Measurements from ENCODE around the genes UHRF2 and DMAC1.

- PRO-cap: no peak
- RRBS: no CpG with 5 or more reads among the region's 4 CpGs
Measured at GRCh38 chr9:5133882-5134156, 51.6 kb downstream of the INSL6 start.

- PRO-cap: no peak
- RRBS: no CpG with 5 or more reads among the region's 38 CpGs
Measured at GRCh38 chr9:5339076-5339676, 500 bp downstream of the RLN1 start.

- PRO-cap: no peak
- RRBS: no CpG with 5 or more reads among the region's 6 CpGs
Measured at GRCh38 chr9:5488465-5489061, 21.8 kb upstream of the PDCD1LG2 start.

GRCh38 chr9:5628484-5629046 is 342 bp upstream of the RIC1 start:
- PRO-cap: bidirectional peak, plus-strand start at chr9:5629109, minus-strand start at chr9:5628991
- RRBS: 2% methylated on average over 26 of the region's 53 CpGs

GRCh38 chr9:5833322-5833679 is 384 bp upstream of the ERMP1 start:
- PRO-cap: no peak
- RRBS: no CpG with 5 or more reads among the region's 6 CpGs

- PRO-cap: no peak
- RRBS: 83% methylated on average over 2 of the region's 17 CpGs
Measured at GRCh38 chr9:5841526-5842441, 8.9 kb upstream of the ERMP1 start.

DNA sequence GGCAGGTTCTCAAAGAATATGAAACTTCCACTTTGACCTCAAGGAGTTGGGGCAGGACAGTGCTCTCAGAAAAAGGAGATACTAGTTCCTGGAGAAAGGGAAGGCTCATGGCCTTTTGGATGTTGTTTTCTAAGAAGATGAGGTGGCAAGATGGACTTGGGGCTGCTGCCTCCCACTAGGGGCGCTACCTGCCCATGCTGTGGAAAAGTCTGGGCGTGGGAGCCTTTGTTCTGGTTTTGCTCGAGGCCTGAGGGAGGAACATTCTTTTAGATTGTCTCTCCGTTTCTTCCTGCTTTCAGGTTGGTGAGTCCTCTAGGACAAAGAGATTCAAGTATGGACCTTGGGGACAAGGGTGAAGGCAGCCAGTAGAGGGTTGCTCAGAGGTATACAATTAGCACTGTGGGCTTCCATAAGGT is 20.9 kb upstream of the MLANA start:
- PRO-cap: no peak
- RRBS: no CpG with 5 or more reads among the region's 4 CpGs

DNA sequence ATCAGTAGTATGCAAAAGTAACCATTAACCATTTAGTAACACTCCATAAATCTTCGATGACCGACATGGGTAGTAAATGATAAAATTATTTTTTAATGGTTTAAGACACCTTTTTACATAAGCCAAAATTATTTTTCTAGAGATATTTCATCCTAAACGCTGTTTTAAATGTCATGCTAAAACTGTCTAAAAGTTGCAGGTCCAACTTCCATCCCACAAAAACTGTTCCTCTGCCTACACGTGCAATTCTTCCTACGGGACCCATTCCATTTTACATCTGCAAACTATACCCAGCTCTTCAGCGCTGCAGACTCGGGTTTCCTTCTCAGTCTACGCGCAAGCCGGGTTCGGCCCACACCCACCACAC is 1.6 kb downstream of the KIAA2026 start:
- PRO-cap: bidirectional peak, plus-strand start outside the sequence, minus-strand start at position 314 of the sequence
- RRBS: no CpG with 5 or more reads among the region's 11 CpGs

DNA sequence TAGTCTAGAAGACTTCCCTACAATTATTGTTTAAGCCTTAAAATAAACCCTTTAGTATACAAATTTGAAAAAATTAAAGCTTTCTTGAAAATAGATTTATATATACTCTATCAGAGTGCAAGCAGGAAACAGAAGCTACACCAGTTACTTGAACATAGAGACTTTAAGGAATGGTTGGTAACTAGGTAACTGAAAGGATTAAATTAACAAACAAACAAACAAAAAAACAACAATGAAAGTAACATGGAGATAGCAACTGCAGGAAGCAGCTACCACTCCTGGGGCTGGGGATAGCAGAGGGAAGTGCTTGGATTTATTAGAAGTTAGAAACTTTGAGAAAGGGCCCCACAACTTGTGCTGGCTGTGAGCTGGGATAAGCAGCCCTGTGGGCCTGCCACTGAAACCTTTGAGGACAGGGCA is 91.2 kb upstream of the RANBP6 start:
- PRO-cap: no peak

- PRO-cap: bidirectional peak, plus-strand start at chr9:6413271, minus-strand start at chr9:6412921
- RRBS: 2% methylated on average over 44 of the region's 114 CpGs
Measured at GRCh38 chr9:6412871-6413889, at the start of gene UHRF2. TSS of gene UHRF2 (plus strand) at chr9:6413199.

GRCh38 chr9:6497858-6498609 is 85.0 kb downstream of the UHRF2 start:
- PRO-cap: no peak
- RRBS: no CpG with 5 or more reads among the region's 4 CpGs

GRCh38 chr9:6566844-6567108 is 78.8 kb downstream of the GLDC start:
- PRO-cap: no peak
- RRBS: no CpG with 5 or more reads among the region's 2 CpGs

GRCh38 chr9:7161331-7161755 is 403.6 kb downstream of the KDM4C start:
- PRO-cap: no peak
- RRBS: no CpG with 5 or more reads among the region's 5 CpGs

GRCh38 chr9:7799091-7800233 is at the start of gene DMAC1:
TSS of gene DMAC1 (minus strand) at chr9:7799778.
- PRO-cap: bidirectional peak, plus-strand start at chr9:7799452, minus-strand start at chr9:7799353; bidirectional peak, plus-strand start at chr9:7799892, minus-strand start at chr9:7799768
- RRBS: 2% methylated on average over 14 of the region's 55 CpGs

- PRO-cap: no peak
- RRBS: no CpG with 5 or more reads among the region's 13 CpGs
Measured at GRCh38 chr9:11064813-11065421, 452.1 kb upstream of the PTPRD start.

GRCh38 chr9:11448985-11449203 is 836.1 kb upstream of the PTPRD start:
- PRO-cap: no peak
- RRBS: no CpG with 5 or more reads among the region's 1 CpG

DNA sequence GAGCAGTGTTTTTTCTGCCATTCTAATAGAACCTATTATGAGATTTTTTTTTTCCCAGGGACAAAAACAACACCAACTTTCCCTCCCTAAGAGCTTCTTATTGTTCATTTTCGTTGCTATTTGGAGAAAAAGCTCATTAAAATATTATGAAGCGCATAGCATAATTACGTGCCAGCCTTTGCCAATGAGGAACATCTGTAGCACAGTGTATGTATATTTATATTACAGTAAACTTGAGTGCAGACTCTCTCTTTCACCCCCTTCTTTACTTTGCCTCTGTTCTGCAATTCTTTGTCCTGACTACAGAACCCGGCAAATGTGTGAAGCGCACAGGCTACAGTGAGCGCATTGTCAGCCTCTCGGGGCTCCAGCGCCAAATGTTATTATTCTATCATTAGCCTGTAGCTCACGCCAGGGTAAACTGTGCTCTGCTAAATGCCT is 163.8 kb upstream of the MPDZ start:
- PRO-cap: no peak
- RRBS: no CpG with 5 or more reads among the region's 9 CpGs

GRCh38 chr9:13568459-13569401 is 289.2 kb upstream of the MPDZ start:
- PRO-cap: bidirectional peak, plus-strand start at chr9:13568658, minus-strand start at chr9:13568555
- RRBS: no CpG with 5 or more reads among the region's 20 CpGs

- PRO-cap: no peak
- RRBS: no CpG with 5 or more reads among the region's 11 CpGs
Measured at GRCh38 chr9:14030856-14031658, 282.9 kb downstream of the NFIB start.

DNA sequence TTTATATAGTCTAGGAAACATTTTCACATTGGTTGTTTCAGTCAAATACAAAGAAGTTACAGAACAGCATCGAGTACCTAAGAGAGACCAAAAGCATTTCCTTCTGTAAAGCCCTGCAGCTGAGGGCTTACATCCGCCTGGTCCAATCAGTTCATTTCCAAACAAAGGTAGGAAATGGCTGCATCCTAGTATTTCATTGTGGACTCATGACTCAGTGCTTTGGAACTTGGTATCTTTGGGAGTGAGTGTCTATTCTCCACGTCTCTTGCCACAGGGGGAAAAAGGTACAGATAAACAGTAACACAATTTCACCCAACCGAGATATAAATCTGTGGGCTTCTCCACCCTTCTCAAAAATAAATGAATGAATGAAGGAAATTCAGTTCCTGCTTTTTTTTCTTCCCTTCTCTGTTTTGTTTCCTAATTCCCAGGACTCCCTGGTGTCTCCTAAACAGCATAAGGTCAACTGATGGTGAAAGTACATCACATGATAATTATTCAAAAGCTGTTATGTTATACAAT is 75.4 kb downstream of the NFIB start:
- PRO-cap: no peak
- RRBS: no CpG with 5 or more reads among the region's 4 CpGs

Measured in kidney (tissue), 2 donors.